Neural progenitor cell (in vitro differentiated cells): ENCODE measurements around a stretch of chr11.

GRCh38 chr11:71255153-71255851, 2.9 kb upstream of the SHANK2 start:
- RAMPAGE, long total RNA: no peak

GRCh38 chr11:71451835-71452136, 1.2 kb upstream of the NADSYN1 start:
- RAMPAGE, long total RNA: no peak

GRCh38 chr11:71534669-71535241, 3.1 kb upstream of the KRTAP5-8 start:
- RAMPAGE, long total RNA: no peak

GRCh38 chr11:71804634-71804878, 28.4 kb upstream of the DEFB108B start:
- RAMPAGE, long total RNA: no peak

DNA sequence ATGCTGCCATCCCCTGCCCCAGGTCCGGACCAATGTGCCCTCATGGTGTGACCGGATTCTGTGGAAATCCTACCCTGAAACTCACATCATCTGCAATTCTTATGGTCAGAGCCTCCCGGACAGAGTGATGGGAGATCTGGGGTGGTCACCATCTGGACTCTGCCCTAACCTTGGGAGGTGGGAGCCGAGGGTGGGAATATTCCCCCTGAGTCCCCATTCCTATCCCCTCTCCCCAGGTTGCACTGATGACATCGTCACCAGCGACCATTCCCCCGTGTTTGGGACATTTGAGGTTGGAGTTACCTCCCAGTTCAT, 8.8 kb downstream of the INPPL1 start:
- RAMPAGE, long total RNA: no peak

DNA sequence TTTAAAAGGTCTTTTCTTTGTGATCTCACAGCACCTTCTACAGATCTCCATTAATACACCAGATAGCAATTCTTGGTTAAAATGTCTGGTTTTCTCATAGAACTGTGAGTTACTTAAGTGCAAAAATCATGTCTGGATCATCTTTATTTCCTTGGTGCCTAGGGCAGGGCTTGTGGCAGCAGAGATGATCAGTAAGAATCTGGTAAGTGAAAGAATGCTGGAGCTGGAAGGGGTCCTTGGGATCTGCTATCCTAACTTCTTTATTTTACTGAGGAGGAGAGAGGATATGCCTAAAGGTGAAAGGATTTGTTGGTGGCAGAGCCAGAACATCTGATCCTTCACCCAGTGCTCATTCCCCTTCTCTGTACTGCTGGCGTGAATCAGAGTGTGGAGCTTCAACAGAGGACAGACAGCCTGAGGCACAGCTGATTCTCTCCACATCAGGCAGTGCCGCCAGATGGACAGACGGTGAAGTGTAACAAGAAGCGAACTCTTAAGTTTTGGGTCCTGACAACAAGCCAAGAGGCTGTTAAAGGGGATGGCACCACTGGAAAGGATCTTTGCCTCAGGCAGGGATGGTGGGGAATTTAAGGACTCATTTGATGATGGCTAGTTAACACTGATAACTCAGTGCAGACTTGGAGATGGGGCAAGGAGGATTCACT, 81.6 kb downstream of the CLPB start:
- RAMPAGE, long total RNA: no peak

DNA sequence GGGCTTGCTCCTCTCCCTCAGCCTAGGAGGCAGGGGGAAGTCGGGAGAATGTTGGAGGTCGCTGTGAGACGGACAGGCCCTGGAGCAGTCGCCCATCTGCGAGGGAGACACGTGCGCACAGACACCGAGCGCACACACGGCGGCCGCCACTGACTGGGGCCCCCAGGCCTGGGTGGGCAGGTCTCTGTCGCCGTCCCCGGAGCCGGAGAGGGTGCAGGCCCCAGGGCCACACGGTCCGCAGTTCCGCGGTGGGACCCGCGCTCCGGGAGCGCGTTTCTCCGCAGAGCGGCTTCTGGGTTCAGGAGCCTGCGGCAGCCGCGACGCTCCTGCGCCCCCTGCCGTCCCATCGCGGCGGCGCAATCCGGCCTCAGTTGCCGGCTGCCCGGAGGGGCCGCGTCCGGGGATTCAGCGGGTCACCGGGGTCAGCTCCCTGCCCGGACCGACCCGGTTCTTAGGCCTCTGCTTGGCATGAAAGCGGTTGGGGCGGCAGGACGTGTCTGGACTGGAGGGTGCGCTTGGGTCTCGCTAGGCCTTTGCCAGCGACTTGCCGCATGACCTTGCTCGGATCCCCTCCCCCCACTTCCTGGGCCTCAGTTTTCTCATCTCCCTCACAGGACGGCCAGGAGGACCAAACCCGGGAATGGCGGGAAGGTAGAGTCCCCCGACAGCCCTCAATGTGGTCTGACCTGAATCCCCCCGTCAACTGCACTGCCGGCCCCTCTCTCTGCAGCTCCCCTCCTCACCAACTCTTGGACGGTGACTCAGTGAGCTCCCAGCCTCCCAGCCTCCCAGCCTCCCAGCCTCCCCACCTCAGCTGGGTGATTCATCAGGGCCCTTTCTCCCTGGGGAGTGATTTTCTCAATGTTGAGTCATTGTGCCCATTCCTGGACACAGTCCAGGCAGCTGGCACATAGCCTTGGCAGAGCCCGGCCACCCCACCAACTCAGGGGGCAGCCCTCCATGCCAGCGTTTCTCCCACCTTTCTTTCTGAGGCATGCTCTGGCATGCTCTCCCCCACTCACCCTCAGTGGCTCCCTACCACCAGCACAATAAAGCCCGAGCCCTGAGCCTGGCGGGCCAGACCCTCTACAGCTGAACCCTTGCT, 31.0 kb downstream of the PDE2A start:
- RAMPAGE, long total RNA: no peak

DNA sequence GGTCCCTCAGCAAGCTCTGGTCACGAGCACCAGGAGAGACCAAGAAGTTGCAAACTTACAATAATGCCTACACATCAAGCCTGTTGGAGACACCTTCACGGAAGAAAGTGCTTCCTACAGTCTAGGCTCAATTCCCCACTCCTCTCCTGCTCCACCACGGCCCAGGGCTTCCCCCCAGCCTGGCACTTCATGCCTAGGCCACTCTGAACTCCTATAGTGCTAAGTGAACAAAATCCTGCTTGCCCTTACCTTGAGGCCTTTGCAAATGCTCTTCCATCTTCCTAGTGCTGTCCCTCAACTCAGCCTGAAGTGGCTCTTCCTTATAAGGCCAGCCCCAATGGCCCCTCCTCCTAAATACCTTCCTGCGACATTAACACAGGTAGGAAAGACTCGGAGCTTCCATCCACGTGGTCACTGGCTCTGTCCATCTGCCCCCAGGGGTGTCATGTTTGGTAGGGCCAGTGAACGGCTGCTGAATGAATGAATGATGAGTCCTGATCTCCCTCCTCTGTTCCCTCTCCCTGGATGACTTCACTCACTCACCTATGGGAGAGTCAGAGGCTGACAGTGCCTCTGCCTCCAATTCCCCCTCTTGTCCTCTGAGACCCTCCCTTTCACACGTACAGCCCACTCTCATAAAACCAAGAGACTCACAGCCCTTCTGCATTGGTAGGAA, 4.2 kb downstream of the PDE2A start:
- RAMPAGE, long total RNA: no peak

GRCh38 chr11:72681000-72681932, 7.0 kb upstream of the PDE2A start:
- RAMPAGE, long total RNA: no peak

DNA sequence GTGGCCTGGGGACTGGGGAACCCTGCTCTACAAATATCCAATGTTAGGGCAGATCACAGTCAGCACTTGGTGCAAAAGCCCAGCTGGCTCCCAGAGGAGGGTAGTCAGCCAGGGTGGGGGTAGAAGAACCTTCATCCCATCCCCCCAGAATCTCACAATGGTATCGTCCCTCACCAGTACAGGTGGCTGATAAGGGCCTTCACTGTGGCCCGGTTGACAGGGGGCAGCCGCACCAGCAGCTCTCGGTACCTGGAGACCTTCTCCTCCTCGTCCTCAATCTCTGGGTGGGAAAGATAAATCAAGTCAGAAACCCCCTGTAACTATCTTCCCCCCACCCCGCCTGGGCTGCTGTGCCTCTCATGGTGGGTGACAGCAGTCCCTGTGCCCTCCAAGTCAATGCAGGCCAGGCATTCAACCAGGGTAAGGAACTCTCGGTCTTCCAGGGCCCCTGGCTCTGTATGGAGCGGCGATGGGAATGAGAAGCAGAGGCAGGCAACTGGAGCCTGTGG, 22.2 kb upstream of the PDE2A start:
- RAMPAGE, long total RNA: no peak

DNA sequence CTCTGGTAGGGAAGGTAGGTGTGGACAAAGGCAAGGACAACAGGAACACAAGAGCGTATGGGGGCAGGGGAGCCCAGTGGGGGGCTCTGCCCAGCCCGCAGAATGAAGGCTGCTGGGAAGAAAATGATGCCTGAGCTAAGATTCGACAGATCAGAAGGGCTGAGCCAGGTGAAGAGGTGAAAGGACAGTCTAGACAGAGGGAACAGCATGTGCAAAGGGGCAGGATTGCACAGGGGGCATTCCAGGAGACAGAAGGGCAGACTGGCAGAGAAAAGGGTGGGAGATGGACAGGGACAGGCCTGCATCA, 33.2 kb upstream of the PDE2A start:
- RAMPAGE, long total RNA: no peak

DNA sequence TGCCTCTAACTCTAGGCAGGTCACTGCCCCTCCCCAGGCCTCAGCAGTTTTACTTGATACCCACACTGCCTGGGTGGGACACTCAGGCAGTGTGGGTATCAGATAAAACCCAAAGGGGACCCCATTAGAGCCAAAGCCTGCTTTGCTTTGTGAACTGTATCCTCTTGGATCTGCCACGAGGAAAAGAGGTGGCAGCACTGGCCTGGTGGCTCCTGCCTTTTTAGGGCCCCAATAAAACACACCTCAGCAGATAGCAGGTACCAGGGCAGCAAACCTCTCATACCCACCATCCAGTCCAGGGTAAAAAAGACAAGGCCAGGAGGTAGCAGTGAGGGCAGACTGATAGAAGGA, 10.4 kb downstream of the STARD10 start:
- RAMPAGE, long total RNA: no peak

DNA sequence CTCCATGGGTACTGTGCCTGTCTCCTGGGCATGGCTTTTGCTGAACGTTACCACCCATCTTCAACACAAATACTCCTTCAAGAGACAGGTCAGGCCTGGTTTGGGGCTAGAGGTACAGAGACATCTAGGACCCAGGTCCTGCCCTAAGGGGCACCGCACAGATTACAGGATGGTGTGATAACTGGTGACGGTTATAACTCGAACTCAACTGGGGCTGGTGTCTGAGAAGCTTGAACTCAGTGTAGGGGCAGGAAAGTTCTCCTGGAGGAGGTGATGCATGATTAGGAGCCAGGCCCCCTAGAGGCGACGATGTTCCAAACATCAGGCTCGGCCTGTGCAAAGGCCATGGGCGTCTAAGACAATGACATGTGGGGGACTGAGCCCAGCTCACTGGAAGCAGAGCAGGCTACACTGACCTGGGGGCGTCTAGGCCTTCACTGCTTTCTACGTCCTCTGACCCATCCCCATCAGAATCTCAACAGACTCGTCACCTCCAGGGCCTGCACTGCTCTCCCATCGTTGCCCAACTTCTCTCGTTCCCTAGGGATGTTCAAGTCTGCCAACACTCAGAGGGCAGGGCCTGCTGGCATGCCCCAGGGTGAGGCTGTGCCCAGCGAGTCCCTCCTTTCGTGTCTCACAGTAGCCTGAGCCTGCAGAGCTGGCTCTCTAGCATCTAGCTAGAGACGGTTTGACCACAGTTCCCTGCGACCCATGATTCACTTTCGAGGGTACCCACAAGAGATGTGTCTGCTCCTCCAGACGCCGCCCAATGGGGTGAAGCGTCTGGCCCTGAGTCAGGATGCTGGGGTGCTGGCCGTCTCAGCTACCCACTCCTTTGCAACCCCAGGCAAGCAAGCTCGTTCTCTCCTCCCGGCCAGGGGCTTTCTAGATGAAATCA, 1.2 kb upstream of the ATG16L2 start:
- RAMPAGE, long total RNA: no peak

GRCh38 chr11:72982131-72982492, 160.0 kb downstream of the FCHSD2 start:
- RAMPAGE, long total RNA: no peak

DNA sequence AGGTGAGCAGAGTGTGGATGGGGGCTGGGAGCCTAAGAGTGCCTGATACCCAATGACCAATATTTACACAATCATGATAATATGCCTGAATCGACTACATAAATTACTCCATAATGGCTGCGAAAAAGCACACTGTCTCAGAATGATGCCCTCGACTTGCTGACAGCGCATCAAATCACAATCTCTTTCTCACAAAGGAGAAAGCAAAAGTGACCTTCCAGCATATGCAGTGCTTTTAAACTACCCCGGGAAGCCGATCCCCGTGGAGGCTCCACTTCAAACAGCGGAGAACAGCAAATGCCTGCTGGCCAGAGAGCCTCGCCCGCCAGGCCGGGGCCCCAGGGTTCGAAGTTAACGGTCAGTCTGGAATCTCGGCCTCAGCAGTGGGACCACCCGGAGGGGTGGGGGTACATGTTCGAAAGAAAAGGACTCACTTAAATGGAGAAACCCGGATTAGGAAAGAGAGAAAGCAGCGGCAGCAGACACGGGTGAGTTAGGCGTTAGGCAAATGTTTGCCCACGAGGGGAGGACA, 1.6 kb downstream of the FCHSD2 start:
- RAMPAGE, long total RNA: no peak

DNA sequence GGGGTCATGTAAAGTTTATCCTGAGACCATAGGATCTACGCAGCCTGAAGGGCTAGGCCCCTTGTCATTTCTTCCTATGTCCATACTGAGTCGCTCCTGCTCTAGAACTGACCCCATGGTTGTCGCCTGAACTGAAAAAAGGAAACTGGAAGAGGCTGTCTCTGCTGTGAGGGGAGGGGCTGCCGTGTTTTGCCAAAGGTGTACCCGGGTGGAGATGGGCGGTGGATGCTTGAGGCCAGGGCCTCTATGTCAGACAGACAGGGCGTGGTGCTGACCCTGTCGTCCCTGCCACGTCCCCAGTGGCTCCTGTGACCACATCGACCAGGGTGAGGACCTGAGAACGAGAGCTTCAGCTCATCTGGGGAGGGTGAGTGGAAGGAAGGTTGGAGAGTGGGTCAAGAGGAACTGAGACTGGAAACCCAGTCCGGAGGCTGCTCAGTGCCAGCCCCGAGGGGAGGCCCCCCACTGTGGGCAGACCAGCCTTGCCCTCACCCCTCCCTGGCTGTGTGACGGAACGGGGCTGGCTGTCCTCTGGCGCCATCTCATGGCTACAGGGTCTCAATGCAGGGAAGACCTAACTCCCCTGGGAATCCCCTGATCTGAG, 17.1 kb downstream of the P2RY6 start:
- RAMPAGE, long total RNA: no peak

DNA sequence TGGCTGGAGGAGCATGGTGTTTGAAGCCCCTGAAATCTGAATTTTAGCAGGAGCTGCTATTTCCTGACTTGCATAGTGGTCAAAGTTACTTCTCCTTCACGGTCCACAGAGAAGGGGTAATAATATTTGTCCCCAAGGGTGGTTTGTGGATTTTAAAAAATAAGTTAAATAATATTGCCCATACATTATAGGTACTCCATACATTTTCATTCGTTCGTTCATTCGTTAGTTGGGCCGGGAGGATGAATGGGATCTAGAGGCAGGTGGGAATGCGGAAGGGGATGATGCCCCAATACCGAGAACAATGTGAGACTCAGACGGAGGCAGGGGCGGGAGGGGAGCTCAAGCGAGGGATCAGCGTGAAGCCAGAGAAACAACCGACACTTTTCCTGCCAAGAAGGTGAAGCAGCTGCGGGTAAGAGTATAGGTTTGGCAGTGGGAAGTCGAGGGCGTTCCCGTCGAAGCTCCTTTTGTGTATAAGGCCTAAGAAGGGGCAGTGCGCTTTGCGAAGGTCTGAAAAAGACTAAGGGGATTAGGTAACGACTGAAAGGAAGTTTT, 1.2 kb upstream of the ARHGEF17 start:
- RAMPAGE, long total RNA: no peak

DNA sequence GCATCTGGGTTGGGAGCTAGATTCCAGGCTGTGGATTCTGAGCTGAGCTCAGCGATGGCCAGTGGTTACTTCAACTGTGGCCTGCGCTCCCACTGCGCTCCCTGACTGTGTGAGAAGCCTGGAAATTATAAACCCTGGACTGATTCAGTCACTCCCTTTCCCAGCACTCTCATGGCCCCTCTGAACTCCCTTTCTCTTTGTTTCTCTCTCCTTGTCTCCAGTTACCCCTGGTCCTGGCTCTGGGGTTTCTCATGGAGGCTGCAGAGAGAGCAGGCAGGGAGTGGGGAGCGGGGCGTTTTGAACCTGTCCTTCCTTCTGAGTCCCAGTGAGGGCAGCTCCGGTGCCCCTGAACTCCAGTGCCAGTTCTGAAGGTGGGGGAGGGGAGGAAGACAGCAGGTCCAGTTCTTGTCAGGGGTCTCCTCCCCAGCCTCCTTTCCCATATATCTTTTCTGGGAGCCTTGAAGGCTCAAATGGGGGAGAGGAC, 4.9 kb downstream of the ARHGEF17 start:
- RAMPAGE, long total RNA: no peak

- RAMPAGE, long total RNA: no peak
Measured at GRCh38 chr11:73321527-73322046, 13.5 kb downstream of the ARHGEF17 start.

GRCh38 chr11:73344091-73344999, 31.9 kb upstream of the RELT start:
- RAMPAGE, long total RNA: no peak